M059J (cell line): ENCODE measurements around a stretch of chr19.

DNA sequence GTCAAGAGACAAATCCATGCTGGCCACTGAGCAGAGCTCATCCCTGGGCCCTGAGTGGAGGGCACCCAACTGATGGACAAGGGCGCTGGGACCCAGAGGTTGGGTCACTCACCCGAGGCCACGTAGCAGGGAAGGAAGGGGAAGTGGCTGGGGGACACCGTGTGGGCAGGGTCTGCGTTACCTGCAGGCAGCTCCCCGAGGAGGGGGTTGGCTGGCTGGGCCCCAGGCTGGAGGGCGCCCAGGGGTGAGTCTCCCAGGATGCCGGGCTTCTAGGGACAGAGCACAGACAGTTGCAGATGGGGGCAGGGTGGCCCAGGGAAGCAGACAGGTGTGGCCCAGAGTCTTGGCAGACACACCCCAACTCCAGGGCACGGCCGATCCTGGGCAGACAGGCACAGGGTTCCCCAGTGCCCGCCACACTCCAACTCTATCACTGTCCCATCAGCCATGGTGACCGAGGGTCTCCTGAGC, 5.6 kb upstream of the FDX2 start:
- RAMPAGE, long total RNA, result no peak

- RAMPAGE, long total RNA, result no peak
These were observed 1.5 kb upstream of the PDE4A start for GRCh38 chr19:10418875-10419200.

DNA sequence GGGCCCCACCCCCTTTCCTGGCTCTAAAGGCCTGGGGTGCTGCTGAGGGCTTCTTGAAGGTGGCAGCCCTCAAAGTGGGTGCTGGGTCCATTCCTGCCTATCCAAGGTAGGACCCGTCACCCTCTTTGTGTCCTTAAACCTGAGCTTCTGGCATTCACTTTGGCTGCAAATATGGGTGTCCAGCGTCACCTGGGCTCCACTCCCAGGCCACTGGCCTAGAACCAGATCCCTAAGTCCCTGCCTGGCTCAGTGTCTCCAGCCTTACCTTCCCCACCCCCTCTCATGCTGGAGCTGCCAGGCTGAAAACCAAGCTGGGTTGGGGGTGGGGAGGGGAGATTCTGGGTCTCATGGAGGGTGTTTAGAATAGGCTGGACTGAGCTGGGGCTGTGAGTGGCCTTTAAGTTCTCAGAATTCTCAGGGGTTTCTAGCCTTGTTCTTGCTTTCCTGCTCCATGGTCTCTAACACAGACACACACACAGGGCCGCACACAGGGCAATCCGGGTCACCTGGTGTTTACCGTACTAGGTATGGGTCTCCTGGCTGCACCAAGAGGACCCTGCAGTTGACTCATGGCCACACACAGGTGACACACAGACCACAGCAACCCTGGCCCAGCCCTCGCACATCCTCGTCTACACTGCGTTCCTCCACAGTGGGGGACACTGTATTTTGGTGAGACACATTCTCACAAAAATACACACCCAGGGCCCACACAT, 12.5 kb downstream of the PDE4A start:
- RAMPAGE, long total RNA, result no peak

DNA sequence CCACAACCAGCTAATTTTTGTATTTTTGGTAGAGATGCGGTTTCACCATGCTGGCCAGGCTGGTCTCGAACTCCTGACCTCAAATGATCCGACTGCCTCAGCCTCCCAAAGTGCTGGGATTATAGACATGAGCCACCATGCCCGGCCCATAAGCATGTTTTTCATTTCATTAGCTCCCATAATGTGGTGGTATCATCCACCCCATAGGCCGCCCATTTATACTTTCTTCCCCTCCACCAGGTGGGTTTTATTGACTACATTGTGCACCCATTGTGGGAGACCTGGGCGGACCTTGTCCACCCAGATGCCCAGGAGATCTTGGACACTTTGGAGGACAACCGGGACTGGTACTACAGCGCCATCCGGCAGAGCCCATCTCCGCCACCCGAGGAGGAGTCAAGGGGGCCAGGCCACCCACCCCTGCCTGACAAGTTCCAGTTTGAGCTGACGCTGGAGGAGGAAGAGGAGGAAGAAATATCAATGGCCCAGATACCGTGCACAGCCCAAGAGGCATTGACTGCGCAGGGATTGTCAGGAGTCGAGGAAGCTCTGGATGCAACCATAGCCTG, 36.4 kb downstream of the KEAP1 start:
- RAMPAGE, long total RNA, result no peak

DNA sequence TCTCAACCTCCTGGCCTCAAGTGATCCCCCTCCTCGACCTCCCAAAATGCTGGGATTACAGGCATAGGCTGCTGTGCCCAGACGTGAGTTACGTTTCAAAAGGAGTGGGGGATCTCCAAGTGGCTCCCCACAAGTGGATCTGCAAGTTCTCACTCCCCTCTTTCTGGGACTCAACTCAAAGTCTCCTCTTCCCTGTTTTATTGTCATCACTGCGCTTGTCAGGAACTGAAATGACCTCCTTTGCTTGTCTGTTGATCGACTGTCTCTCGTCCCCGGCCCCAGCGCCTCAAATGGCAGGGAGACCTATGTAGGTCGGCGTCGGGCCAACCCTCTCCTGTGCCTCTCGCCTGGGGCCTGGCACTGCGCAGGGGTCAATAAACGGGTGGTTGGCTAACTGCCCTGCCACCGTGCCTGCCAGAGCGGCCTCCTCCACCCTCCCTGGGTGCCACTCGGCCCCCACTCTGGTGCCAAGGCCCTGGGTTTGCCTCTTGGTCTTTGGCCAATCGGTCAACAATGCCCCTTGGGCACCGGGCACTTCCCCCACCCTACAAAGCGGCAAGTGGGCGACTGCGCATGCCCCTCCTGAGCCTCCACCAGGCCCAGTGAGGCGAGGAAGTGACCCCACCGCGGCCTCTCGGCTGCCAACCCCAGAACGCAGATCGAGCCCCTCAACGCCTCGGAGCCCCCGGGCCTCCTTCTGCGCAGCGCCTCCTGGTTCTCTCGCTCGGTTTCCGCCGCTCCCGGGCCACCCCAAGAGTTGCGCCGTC, 1.2 kb downstream of the KEAP1 start:
- RAMPAGE, long total RNA, result no peak

DNA sequence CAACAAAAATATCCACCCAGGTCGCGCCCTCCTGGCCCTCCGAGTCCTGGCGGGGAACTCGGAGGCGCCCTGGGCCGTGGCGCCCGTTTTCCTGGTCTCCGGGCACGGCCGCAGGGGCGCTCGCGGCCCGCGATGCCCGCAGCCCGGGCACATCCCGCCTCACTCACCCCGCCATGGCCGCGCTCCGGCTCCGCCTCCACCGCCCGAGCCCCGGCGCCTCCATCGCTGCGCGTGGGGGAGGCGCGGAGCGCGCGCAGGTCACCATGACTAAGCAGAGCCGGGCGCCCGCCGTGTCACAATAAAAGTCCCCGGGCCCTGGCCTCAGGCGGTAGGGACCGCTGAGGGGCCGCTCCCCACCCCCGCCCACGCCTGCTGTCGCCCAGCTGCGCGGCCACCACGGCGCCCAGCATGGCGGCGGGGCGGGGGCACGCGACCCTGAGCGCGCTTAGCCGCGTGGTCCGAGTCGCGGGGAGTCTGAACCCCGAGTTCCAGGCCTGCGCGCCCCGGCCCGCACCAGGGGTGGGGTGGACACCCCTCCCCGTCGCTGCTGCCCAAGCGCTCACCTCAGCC, 541 bp downstream of the KEAP1 start:
- RAMPAGE, long total RNA, result no peak

GRCh38 chr19:10548283-10548918, 4.7 kb downstream of the ATG4D start:
- RAMPAGE, long total RNA, result no peak

- RAMPAGE, long total RNA, result no peak
These were observed 10.7 kb downstream of the KRI1 start for GRCh38 chr19:10554885-10555758.

DNA sequence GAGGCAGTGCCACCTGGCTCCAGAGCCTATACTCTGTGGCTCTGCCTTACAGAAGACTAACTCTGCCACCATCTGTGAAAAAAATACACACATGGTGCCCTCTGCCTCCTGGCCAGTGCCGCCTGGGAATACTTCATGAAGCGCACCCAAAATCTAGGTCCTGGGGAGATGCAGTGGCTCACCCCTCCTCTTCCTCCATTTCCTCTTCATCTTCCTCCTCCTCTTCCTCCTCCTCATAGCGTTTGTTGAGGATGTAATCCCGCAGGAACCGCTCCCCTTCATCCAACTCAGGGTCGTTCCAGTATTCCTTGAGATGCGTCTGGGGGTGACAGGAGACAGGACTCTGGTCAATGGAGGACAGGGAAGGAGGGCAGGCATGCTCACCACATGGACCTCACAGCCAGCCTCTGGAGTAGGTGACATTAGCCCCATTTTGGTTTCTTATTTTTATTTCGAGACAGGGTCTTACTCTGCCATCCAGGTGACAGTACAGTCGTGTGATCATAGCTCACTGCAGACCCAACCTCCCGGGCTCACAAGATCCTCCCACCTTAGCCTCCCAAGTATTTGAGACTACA, 5.6 kb downstream of the KRI1 start:
- RAMPAGE, long total RNA, result no peak

- RAMPAGE, long total RNA, result no peak
These were observed 6.0 kb downstream of the AP1M2 start for GRCh38 chr19:10581122-10581591.

DNA sequence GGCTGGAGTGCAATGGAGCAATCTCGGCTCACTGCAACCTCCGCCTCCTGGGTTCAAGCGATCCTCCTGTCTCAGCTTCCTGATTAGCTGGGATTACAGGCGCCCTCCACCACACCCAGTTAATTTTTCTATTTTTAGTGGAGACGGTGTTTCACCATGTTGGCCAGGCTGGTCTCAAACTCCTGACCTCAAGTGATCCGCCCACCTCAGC, 1.7 kb upstream of the ILF3 start:
- RAMPAGE, long total RNA, result no peak

- RAMPAGE, long total RNA, result no peak
These were observed 8.3 kb downstream of the ILF3 start for GRCh38 chr19:10662226-10663127.

DNA sequence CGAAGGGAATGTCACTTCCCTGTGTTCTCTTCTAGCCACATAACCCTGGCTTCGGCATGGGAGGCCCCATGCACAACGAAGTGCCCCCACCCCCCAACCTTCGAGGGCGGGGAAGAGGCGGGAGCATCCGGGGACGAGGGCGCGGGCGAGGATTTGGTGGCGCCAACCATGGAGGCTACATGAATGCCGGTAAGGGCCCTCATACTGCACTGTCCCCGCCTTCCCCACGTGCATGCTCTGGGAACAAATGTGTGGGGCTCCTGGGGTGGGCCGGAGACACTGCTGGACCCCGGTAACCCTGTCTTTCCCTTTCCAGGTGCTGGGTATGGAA, 17.7 kb upstream of the QTRT1 start:
- RAMPAGE, long total RNA, result no peak

DNA sequence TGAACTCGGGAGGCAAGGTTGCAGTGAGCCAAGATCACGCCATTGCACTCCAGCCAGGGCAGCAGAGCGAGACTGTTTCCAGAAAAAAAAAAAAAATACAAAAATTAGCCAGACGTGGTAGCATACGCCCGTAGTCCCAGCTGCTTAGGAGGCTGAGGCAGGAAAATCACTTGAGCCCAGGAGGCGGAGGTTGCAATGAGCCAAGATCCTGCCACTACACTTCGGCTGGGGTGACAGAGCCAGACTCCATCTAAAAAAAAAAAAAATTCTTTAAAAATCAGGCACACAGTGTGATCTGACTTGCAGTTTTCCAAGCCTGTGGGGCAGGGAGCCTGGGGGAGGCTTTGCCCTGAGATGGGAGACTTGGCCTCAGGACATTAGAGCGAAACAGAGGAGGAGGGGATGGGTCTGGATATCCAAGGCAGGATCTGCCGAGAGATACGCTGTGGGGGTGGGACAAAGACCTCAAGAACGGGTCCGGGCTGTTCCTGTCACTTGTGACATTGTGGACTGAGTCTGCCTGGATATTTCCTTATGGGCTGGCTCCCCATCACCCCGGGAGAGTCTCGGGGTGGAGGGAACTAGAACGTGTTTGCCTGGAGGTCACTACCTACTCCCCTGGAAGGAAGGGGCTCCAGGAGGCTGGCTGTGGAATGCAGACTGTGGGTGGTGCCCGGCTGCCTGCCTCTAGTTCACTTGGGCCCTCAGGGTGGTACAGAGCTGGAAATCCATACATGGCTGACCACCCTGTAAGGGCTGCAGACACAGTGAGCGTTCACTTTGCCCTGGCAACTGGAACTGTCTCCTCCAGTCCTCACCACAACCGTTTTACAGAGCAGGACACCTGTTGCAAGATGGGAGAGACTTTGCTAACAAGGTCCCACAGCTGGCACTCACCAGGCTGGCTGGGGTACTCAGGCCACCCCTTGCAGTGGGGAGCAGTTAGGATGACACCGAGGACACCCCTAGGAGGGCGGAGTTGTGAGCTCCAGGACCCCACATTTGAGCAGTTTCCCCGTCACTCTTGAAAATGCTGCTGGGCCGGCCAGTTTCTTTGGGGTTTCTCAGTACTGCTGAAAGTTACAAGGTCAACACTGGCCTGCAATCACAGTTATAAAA, 26.4 kb downstream of the DNM2 start:
- RAMPAGE, long total RNA, result no peak

GRCh38 chr19:10766804-10767328, 49.0 kb downstream of the DNM2 start:
- RAMPAGE, long total RNA, result no peak

DNA sequence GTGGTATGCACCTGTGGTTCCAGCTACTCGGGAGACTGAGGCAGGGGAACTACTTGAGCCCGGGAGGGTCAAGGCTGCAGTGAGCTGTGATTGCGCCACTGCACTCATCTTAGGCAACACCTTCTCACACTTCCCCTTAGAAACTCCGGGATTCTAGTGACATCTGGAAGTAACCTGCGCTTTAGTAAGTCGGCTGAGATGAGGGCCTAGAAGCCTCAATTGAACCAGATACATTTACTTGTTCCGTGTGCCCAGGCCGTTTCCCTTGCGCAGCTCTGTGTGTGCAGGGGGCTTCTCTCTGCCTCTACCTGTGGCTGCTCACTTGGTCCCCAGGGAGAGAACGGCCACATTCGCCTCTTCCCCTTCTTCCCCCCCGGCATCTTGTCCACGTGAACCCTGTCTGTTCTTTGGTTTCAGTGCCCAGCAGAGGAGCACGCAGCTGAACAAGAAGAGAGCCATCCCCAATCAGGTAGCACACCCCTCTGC, 30.5 kb downstream of the TMED1 start:
- RAMPAGE, long total RNA, result no peak

- RAMPAGE, long total RNA, result no peak
These were observed 24.3 kb downstream of the TMED1 start for GRCh38 chr19:10811731-10812019.

GRCh38 chr19:10864352-10864830, 7.0 kb upstream of the CARM1 start:
- RAMPAGE, long total RNA, result no peak

DNA sequence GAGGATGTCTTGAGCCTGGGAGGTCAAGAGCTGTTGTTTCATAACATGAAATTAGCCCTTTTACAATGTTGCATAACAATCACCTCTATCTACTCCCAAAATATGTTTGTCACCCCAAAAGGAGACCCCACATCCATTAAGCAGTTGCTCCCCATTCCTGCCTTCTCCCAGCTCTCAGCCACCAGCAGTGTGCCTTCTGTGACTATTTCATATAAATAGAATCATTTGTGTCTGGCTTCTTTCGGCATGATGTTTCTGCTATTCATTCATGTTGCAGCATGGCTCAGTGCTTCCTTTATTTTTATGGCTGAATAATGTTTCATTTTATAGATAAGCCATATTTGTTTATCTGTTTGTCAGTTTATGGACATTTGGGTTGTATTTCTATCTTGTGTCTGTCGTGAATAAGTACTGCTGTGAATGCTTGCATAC, 28.2 kb downstream of the YIPF2 start:
- RAMPAGE, long total RNA, result no peak

DNA sequence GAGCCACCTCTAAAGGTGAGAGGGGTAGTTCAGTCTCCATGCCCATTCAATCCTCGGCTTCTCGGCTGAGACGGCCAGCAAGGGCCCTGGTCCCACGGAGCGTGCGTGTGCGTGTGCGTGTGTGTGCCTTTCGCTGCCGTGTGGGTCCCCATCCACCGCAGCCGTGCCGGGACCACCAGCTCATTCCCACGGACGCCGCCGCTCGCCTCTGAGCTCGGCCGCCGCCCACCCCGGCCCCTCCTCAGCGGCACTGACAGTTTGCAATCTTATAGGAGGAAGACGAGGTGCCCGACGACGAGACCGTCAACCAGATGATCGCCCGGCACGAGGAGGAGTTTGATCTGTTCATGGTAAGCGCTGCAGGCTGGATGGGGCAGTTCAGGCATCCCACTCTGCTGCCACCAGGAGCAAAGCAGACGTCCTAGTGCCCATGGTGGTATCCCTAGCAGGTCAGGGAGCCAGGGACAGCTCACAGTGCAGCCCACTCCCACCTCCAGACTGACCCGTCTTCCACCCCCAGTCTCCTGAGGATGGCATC, 55.3 kb upstream of the LDLR start:
- RAMPAGE, long total RNA, result no peak